HCT116 (cell line): ENCODE measurements around a stretch of chr2.

GRCh38 chr2:219922401-219922657 is 294.9 kb downstream of the SLC4A3 start:
- RRBS, result no CpG with 5 or more reads among the region's 2 CpGs

DNA sequence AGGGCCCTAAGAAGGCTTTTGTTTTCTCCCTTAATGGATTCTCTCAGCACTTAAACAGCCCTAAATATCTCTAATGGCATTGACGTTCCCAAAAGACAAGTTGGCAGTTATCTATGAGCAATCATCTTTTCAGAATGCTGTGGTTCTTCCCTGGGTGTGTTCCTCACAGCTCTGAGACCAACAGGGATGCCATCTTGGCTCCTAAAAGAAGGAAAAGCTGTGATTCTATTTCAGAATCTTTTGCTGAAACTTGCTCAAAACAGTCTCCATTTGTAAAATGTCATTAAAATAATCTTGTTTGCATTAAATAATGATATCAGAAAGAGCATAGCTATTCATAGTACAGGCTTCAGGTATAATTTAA is 616.2 kb downstream of the EPHA4 start:
- RRBS, result no CpG with 5 or more reads among the region's 1 CpG

DNA sequence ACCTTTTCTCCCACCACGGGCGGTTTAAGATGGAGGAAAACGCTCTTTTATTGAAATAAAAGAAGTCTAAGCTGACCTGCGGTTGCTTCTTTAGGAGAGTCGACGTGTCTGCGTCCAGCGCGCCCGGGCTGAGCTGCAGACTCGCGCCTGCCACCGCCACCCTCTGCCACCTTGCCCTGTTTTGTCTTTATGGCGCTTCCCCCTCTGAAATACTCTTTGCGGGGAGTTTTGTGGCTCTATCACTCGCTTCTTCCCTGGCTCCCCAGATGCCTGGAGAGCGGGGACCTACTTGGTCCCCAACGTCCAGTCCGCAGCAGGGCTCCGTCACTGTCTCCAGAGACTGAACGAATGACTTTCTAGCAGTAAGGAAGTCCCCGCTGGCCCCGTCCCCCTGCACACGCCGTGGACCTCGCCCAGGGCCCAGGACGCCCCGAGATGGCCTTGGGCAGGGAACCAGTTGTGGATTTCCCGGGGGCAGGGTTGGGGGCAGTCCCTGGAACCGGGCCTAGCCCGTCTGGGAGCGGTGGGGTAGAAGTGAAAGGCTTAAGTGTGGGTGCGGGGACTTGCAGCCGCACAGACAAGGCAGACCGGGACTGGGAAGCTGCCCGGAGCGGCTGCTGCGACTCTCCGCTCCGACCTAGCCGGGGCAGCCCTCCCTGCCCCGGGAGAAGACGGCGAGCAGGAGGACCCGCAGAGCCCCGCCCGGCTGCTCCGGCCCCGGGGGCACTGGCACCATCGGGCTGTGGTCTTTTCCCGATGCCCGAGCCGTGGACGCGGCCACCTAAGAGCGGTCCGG is 741 bp upstream of the EPHA4 start:
- RRBS, result 62% methylated on average over 25 of the region's 57 CpGs

DNA sequence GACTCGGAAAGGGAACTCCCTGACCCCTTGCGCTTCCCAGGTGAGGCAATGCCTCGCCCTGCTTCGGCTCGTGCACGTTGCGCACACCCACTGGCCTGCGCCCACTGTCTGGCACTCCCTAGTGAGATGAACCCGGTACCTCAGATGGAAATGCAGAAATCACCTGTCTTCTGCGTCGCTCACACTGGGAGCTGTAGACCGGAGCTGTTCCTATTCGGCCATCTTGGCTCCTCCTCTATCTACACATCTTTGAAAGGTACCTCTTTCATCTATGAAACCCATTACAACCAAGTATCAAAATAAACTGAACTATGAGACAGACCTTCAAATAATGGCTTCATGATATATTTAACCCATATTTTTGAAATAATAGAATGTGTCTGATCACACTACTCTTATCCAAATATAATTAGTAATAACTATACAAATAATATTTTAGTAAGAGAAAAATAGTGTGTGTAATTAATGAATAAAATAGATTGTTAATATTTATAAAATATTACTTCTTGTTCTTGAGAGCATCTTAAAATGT is 143.3 kb downstream of the PAX3 start:
- RRBS, result no CpG with 5 or more reads among the region's 13 CpGs

- RRBS, result no CpG with 5 or more reads among the region's 3 CpGs
Observed at GRCh38 chr2:222555029-222555773, 100.7 kb downstream of the FARSB start.

DNA sequence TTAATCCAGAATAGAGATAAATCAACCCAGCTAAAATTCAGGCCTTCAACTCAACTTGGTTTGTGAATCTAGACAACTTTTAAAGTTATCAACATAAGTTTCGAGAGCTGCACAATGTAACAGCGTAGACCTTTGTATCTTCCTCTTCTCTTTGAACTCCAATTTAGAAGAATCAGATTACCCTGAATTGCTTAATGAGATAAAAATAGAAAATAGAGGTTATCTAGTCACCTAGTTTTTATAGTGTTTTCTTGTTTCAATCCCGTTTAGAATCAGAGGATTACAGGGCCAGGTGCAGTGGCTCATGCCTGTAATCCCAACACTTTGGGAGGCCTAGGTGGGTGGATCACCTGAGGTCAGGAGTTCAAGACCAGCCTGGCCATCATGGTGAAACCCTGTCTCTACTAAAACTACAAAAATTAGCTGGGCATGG is 12.4 kb downstream of the MOGAT1 start:
- RRBS, result no CpG with 5 or more reads among the region's 3 CpGs

- RRBS, result no CpG with 5 or more reads among the region's 5 CpGs
Observed at GRCh38 chr2:222806042-222806506, 54.8 kb upstream of the ACSL3 start.

- RRBS, result no CpG with 5 or more reads among the region's 4 CpGs
Observed at GRCh38 chr2:222862101-222862637, 1.3 kb downstream of the ACSL3 start.

- RRBS, result no CpG with 5 or more reads among the region's 14 CpGs
Observed at GRCh38 chr2:223050711-223051674, 997 bp upstream of the KCNE4 start.

GRCh38 chr2:223975108-223975932 is 18.1 kb downstream of the MRPL44 start:
- RRBS, result no CpG with 5 or more reads among the region's 7 CpGs

DNA sequence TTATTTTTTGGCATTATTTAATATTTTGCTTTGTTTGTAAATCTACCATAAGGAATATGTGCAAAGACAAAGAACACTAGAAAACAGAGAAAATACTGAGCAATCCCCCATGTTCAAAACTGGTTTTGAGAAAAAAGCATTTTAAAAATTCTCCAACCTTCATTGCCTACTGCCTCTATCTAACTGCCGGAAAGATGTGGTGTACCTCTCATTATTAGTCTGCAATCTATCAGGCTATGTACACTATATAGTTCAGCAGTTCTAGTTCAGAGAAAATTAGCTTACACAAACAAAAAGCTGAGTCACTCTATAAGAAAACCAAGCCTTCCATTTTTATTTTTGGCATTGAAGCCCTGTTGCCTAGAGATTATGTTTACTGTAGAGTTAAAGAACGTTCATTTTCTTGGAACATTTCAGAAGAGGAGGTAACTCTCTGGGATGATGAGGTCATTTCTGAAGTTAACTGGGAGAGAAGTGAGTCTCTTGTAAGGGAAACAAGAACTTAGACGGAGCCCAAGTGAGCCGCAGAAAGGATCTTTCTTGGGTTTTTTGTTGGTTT is 133.5 kb downstream of the FAM124B start:
- RRBS, result no CpG with 5 or more reads among the region's 4 CpGs

DNA sequence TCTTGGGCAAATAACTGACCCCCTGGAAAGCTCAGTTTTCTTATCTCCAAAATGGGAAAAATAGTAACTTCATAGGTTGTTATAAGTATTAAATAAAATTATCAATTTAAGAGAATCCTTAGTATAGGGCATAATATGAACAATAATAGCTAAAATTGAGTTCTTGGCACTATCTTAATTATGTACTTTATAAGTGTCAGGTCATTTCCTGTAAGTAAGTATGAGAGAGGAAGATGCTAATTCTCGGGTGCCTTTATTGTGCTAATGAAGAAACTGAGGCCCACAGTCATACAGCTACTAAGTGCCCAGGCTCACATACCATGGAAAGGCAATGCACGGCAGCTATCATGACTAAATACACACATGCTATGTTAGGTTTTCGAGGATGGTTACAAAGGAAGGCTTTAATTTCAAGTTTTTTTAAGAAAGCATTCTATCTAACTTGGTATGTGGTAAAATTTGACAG is 2.2 kb downstream of the FAM124B start:
- RRBS, result no CpG with 5 or more reads among the region's 3 CpGs

GRCh38 chr2:224400838-224401607 is 884 bp downstream of the FAM124B start:
- RRBS, result 91% methylated on average over 2 of the region's 22 CpGs

DNA sequence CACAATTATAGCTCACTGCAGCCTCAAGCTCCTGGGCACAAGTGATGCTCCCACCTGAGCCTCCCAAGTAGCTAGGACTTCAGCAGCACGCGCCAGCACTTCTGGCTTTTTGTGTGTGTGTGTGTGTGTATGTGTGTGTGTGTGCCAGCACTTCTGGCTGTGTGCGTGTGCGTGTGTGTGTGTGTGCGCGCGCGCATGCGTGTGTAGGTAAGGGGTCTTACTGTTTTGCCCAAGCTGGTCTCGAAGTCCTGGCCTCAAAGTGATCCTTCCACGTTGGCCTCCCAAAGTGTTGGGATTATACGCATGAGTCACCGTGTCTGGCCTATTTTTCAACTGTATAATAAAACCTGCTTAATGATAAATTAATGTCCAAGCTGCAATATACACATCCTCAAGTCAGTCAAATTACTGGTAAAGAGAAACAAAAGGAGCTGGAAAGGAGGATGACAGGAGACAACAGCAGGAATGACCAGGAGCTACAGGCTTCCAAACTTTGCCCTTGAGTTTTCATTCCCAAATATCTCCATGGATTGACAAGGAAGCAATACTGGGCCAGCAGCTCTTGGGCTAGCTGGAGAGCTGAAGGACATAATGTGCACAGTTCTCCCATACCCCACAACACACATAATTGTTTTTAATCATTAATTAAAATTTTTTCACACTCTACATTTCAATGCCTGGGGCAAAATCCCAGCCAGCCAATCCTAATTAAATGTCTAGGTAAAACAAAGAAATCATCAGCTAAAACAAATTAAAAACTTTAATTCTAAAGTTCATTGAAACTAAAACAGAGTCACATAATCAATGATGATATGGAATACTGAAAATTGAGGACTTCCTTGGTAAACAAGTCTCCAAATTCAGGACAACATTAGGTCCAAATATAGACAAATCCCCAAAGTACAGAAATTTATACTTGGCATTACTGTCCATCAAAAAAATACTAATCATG is 42.5 kb downstream of the CUL3 start:
- RRBS, result no CpG with 5 or more reads among the region's 13 CpGs

GRCh38 chr2:224565581-224566181 is 19.5 kb downstream of the CUL3 start:
- RRBS, result no CpG with 5 or more reads among the region's 5 CpGs

DNA sequence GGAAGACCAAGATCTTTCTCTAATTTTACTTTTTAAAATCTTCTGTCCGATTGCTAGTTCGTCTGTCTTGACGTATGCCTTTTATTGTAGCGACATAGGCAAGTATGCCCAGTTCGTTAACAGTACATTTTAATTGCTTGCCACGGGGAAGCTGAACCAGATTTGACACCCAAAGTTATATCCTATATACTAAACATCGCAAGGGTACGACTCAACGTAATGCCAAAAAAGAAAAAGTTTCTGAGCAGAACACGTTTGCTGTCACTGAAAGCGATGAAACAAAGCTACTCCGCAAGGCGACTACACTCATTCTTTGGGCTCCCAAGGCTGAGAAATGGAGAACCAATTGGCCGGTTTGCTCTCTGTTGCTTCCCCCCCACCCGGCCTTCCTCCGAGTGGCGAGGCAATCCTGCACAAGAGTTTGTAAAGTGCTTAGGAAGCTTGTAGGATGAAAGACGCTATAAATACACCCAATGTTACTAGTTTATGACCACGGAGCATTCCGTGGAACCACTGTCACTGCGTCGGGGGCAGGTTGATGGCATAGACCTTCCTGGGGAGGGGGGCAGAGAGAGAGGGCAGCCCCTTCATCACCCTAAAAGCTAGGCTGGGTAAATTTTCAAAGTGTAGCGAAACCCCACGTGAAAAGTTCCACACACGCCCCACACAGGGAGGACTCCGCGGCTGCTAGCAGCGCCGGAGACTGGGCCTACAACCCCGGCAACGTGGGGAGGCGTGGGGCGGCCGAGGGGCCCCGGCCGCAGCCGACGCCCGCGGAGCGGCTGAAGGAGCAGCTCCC is 1.1 kb downstream of the CUL3 start:
- RRBS, result 1% methylated on average over 12 of the region's 41 CpGs

DNA sequence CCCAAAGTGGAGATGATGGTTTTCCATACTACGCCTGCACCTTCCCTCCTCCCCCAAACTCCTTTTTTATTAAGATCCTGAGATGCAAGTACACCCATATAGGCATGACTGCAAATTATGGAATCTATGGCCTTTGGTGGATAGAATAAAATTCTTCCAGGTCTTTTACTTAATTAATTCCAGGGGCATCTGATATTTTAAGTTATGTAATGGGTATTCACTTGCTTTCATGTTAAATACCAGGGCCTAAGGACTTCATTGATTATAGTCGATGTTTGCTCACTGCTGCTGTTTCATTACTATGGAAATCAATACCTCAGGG is 66.0 kb upstream of the CCDC195 start:
- RRBS, result no CpG with 5 or more reads among the region's 2 CpGs

- RRBS, result no CpG with 5 or more reads among the region's 3 CpGs
Observed at GRCh38 chr2:224942438-224942648, 99.9 kb downstream of the DOCK10 start.

- RRBS, result under 1% methylated on average over 5 of the region's 28 CpGs
Observed at GRCh38 chr2:226031062-226031555, 631.6 kb downstream of the NYAP2 start.